ENCODE measurements around the gene OSGIN1.

DNA sequence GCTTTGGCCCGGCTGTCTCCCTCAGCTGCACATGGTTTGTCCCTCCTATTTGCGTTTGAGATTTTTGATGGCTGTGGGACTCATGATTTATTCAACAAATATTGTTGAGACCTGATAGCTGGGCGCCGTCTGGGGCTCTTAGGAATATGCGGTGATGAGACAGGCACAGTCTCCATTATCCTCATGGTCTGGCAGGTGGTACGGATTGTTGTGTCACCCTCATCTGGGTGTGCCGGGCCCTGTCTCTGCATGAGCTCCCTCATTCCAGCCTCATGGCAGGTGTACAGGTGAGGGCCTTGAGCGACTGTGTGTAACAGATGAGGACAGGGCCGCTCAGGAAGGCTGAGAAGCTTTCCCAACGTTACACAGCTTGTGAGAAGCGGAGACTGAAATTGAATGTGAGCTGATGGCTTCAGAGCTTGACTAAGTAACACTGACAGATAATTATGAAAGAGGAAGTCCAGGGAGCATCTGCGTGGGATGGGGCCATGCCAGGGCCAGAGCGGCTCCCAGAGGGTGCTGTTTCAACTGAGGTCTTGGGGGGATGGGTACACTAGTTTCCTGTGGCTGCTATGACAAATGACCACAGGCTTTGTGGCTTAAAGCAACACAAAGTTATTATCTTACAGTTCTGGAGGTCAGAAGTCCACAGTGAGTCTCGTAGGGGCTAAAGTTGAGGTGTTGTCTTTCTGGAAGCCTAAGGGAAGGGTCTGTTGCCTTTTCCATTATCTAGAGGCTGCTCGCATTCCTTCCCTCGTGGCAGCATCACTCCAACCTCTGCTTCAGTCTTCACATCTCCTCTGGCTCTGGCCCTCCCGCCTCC is 36.7 kb downstream of the CMIP start:
- CAGE, long polyA plus RNA = no peak
- RRBS = no CpG with 5 or more reads among the region's 17 CpGs

- CAGE, long polyA plus RNA = no peak
- RRBS = 80% methylated on average over 8 of the region's 26 CpGs
Measured at GRCh38 chr16:81512964-81513980, 68.7 kb downstream of the CMIP start.

- CAGE, long polyA plus RNA = no peak
- RRBS = over 99% methylated on average over 3 of the region's 23 CpGs
Measured at GRCh38 chr16:81546624-81547294, 102.2 kb downstream of the CMIP start.

GRCh38 chr16:81601743-81602348 is 157.2 kb downstream of the CMIP start:
- CAGE, long polyA plus RNA = no peak
- RRBS = no CpG with 5 or more reads among the region's 15 CpGs

DNA sequence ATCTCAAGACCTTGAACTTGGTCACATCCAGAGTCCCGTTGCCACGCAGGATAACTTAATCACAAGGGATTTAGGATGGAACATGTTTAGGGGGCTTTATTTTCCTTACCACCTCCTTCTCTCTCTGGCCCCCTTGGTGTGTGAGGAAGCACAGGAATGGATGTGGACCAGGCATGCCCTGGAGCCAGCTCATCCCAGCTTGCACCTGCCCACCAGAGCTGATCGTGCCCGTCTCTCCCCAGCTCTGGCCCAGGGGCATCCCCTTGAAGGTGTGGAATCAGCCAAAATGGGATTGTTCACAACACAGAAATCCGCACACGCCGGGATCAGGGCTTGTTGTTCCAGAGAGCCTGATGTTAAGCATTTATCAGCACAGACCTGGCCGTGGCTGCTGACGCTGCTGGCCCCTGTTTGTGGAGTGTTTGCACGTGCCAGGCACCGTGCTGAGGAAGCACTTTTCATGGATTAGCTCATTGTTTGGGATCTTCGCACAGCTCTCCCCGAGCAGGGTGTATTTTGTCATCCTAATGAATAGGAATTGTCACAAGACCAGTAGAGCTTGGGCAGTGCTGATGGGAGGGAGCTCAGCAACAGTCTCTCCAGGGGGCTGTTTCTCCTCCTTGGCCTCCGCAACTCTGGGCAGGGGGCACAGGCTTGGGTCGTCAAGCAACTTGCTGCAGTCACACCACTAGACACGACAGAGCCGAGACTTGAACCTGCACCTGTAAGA is 160.5 kb upstream of the PLCG2 start:
- CAGE, long polyA plus RNA = no peak
- RRBS = no CpG with 5 or more reads among the region's 17 CpGs

DNA sequence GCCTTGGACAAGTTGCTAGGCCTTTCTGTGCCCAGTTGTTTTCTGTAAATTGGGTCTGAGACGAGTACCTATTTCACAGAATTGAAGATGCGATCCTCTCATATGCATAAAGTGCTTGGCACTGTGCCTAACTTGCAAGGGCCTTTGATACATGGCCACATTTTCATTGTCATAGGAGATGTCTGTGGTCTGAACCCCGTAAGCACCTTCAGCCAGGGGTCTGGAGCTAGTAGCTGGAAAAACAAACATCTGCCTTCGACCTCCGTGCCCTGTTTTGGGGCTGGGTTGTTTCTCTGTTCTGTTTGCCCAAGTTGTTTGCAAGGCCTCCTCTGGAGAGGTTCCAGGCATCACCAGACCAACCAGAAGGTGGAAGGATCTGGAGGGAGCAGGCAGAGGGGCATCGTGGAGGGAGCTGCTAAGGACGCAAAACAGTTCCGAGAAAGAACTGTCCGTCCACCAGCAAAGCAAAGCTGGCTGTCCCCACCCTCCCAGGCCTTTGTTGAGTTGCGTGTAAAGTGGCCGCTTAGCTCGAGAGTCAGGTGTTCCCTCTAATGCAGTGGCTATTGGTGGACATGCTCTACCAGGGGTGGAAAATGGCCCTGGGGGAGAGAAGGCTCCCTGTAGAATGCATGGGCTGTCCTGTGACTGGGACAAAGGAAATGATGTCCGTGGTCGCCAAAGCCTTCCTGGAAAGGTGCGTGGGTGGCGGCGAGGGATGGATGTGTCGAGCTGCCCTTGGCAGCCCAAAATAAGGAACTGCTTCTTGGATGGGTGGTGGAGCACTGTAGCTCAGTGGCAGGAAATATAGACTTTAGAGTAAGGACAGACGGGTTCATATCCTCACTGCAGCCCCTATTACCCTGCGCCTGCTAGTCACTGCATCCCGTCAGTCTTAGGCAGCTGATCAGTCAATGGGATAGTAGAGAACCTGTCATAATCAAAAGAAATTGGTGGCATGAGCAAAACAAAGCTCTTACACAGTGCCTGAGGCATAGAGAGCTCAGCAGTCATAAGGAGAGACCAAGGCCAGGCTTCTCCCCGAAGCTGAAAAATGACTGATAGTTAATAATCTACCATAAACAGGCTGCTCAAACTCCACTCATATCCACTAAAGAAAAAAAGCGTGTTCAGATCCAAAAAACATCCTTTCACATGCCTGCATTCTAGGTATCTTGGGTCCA is 123.8 kb upstream of the PLCG2 start:
- CAGE, long polyA plus RNA = no peak
- RRBS = no CpG with 5 or more reads among the region's 23 CpGs

GRCh38 chr16:81706878-81708009 is 71.8 kb upstream of the PLCG2 start:
- CAGE, long polyA plus RNA = no peak
- RRBS = no CpG with 5 or more reads among the region's 26 CpGs

DNA sequence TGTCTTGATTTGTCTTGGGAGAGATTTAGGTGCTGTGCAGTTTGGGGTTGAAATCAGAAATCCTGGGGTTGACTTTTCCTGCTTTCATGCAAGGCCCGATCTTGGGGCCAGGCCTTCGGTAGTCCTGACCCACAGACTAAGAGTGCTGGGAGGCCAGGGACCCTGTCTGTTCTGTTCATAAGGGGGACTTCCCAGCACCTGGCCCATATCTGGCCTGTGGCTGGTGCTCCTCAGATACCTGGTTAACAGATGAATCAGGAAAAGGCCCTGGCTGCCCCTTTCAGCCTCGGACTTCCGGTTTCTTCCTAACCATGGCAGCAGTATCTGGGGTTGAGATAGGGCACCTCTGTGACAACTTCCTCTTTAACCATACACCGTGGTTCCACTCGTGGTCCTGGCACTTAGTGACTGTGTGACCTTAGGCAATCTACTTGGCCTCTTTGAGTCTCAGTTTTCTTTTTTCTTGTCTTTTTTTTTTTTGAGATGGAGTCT is 18.3 kb downstream of the PLCG2 start:
- CAGE, long polyA plus RNA = no peak
- RRBS = no CpG with 5 or more reads among the region's 6 CpGs

DNA sequence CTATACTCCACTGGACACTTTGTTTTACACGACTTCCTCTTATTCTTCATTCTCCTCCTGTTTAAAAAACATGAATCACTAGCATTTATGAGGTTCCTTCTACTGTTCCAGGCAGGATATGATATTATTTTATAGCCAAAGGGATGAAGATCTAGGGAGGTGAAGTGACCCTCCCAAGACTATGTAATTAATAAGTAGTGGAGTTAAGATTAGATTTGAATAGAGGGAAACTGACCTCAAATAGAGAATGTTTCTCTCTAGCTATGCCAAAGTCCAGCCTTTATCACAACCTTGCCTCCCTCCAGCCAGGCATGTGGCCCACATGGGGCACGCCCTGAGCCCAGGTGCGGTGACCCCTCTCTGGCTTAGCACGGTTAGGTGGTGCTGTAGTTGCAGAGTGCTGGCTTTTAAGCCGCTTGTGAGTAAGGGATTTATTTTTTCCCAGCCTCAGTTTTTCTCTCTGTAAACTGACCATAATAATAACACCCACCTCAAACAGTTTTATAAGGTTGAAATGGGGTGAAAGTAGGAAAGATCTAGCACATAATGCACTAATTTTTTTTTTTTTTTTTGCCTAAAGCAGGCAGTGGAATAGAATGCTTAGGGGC is 1.1 kb upstream of the HSD17B2 start:
- CAGE, long polyA plus RNA = no peak
- RRBS = no CpG with 5 or more reads among the region's 5 CpGs

DNA sequence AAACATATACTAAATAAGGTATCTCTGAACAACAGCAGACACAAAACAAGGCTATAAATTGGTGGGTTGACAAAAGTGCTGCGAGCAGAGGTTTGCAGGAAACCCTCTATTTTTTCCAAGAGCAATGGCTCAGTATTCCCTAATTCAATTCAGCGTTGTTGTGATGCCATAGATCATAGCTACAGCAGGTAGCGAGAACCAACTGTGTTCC is 145.7 kb upstream of the CDH13 start:
- CAGE, long polyA plus RNA = no peak
- RRBS = no CpG with 5 or more reads among the region's 3 CpGs

GRCh38 chr16:82655235-82655805 is 28.6 kb downstream of the CDH13 start:
- CAGE, long polyA plus RNA = no peak
- RRBS = no CpG with 5 or more reads among the region's 5 CpGs

GRCh38 chr16:82700804-82701389 is 74.1 kb downstream of the CDH13 start:
- CAGE, long polyA plus RNA = no peak
- RRBS = no CpG with 5 or more reads among the region's 6 CpGs

DNA sequence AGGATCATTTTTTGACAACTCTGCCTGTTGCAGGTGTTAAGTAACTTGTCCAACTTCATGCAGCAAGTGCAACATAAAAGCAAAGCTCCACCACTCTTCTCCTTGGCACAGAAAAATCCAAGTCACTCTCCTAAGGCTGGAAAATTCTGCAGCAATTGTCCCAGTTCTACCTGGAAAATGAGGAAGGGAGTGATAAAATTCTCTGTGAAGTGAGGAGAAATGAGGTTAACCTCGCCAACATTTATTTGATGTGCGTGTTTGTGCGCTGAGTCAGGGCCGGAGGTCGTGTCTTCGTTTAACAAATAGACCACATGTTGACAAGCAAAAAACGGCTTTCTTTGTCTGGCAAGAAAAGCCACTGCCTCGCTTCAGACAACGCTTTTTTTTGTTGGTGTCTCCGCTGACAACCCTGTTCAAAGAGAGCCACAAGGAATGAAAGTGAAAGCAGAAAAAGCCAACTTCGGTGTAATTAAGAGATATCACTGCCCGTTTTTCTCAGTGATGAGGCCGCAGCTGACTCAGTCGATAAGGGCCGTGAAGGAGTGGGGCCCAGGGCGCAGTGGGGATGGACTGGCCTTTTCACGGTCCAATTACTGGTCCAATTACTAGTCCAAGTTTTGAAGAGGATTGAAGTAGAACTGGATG is 510.5 kb downstream of the CDH13 start:
- CAGE, long polyA plus RNA = no peak
- RRBS = no CpG with 5 or more reads among the region's 17 CpGs

- CAGE, long polyA plus RNA = no peak
Measured at GRCh38 chr16:83581787-83581986, 226.1 kb upstream of the HSBP1 start.

GRCh38 chr16:83727040-83727433 is 80.7 kb upstream of the HSBP1 start:
- CAGE, long polyA plus RNA = no peak
- RRBS = no CpG with 5 or more reads among the region's 10 CpGs

DNA sequence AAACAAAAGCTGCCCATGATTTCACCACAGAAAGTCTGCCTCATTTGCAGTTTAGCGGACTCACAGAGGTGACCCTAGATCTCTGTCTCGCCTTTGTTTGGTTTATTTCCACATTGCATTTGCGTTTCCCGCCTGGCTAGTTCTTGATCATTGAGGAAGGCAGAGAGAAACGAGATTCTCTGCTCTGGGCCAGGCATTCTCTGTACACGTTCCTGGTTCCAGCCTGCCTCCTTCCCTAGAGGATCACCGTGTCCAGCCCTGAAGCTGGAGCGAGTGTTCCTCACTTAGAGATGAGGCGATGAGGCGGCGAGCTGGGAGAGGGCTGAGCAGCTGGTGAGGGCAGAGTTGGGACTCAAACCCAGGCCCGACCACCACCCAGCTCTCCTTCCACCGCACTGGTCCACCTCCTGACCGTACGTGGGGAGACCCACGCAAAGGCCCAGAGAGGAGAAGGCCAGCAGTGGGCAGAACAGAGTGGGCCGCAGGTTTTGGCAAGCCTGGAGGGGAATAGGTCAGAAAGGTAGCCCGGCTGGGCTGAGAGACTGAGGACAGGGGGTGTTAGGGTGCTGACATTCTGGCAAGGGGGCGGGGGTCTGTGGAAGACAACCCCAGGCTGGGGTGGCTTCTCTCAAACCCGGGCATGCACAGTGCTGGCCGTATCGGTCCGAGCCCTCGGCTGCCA is 24.6 kb downstream of the MLYCD start:
- CAGE, long polyA plus RNA = no peak
- RRBS = no CpG with 5 or more reads among the region's 24 CpGs

GRCh38 chr16:83953005-83954014 is at the start of gene OSGIN1:
OSGIN1 (plus strand) TSS chr16:83953240.
- CAGE, long polyA plus RNA = no peak
- RRBS = 2% methylated on average over 7 of the region's 40 CpGs

- CAGE, long polyA plus RNA = no peak
- RRBS = no CpG with 5 or more reads among the region's 16 CpGs
Measured at GRCh38 chr16:83963190-83963931, 4.7 kb upstream of the NECAB2 start.

- CAGE, long polyA plus RNA = no peak
- RRBS = no CpG with 5 or more reads among the region's 2 CpGs
Measured at GRCh38 chr16:84091847-84092280, 24.9 kb downstream of the MBTPS1 start.

DNA sequence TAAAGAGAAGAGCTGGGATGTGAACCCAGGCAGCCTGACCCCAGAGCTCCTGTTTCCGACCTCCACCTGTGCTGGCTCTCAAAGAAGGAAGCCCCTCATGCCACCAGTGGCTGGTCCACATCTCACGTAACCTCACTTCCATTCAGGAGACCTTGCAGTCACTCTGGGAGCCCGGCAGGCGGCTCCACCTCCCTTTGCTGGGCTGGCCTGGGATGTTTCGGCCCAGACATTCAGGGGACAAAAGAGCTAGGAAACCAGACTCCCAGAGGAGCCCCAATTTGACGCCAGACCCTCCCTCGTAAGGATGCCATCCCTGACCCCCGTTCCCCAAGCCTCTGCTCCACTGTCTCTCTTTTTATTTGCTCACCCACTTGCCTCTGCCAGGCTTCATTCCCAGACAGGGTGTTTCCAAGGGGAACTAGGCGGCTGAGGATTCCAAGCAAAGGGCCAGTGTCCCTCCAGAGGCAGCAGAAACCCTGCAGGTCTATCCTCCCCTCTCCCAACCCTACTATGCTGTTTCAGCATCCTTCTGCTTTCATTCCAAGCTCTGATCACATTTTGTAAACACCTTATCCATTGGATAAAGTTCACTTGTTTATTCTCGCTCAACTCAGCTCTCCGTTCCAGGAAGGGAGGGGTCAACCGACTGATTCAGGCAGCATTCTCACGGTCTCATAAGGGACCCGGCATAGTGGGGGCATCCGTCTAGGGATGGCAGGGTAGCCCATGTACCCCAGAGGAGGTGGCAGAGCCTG is 2.7 kb downstream of the TAF1C start:
- CAGE, long polyA plus RNA = no peak
- RRBS = no CpG with 5 or more reads among the region's 15 CpGs

Data from mammary epithelial cell (primary cell).